ENCODE results near the gene PRXL2A.

DNA sequence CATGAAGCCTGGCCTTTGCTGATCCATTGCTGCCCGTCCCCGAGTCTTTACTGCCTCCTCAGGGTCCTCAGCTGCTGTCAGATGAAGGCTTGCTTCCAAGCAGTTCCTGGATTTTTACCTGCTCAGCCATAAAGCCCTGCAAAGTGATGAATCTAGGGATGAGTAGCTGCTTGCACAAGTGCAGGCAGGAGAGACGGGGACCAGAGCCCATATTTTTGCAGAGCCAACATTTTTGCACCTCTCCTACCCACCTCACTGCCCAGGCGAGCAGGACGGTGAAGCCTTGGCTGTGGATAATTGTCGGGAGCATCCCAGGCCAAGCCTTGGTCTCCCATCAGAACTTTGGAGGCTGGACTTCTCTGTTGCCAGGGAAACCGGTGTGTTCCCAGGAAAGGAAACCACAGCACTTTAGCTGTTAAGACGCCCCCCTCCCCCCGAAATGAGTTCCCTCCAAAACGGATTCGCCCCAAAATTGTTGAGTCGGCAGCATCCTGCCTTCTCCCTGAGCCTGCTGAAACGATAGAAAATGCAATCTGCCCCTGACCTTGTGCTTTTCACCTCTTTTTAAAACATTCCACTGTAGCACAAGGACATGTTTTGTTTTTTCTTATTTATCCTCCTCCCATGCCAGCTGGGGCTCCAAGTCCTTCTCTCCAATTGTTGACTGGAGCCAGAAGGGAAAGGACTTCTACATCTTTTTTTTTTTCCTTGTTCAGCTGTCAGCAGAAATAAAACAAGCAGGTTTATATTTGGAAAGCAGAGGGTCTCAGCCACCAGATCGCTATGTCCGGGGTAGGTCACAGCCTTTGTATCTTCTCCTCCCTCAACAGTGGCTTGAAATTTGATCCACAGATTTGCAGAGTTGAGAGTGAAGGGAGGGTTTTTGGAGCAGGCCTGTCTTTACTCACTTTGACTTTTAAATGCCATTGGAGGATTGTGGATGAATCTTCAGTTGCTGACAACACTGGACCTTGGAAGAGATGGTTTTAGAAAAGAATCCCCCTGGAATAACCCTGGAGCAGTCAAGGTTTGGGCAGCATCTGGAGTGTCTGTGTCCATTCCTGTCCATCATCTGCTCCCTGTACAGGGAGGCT lies 116.4 kb downstream of the ZMIZ1 start:
- RRBS, result no CpG with 5 or more reads among the region's 15 CpGs

GRCh38 chr10:79248817-79249336 lies 98.4 kb upstream of the PPIF start:
- RRBS, result no CpG with 5 or more reads among the region's 6 CpGs

- RRBS, result no CpG with 5 or more reads among the region's 8 CpGs
These were observed 41.1 kb upstream of the PPIF start for GRCh38 chr10:79306185-79306630.

- RRBS, result 48% methylated on average over 10 of the region's 46 CpGs
These were observed 36.6 kb upstream of the PPIF start for GRCh38 chr10:79310395-79311383.

GRCh38 chr10:79313592-79314279 lies 33.5 kb upstream of the PPIF start:
- RRBS, result 18% methylated on average over 2 of the region's 13 CpGs

DNA sequence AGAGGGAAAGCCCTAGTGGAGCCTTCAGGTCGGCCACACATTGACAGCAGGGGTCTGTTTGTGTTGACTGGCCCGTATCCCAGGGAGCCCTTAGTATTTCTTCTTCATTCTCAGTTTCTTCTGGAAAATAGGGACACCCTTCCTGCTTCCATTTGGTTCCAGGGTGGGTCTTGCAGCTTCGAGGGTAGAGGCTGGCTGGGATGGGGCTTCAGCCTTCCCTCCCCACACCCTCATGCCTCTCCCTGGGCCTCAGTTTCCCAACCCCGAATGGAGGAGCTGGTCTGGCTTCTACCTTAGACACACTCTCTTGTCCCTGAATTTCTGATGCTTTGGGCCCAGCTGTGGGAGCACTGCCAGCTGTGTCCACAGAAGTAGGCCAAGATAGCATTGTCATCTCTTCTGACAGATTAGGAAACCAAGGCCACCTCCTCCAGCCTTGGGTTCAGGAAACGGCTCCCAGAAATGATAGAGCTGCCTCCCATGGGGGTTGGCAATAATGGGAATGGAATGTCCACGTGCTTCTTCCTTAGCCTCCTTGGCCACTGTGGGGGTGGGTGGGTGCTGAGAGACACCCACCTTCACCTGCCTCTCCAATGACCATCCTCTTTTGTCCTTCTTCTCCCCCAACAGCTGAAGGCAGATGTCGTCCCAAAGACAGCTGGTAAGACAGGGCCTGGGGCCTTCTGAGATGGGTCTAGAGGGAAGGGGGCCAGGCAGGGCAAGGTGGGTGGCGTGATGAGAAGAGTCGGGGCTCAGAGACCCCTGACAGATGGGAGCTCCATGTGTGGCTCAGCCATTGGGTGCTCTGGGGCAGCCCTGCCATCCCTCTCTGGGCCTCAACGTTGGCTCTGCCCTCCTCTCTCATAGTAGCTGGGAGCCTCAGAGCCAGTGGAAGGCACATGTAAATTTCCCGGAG lies 1.4 kb downstream of the PPIF start:
- RRBS, result no CpG with 5 or more reads among the region's 11 CpGs

GRCh38 chr10:79349389-79350742 lies 2.6 kb downstream of the PPIF start:
- RRBS, result no CpG with 5 or more reads among the region's 25 CpGs

DNA sequence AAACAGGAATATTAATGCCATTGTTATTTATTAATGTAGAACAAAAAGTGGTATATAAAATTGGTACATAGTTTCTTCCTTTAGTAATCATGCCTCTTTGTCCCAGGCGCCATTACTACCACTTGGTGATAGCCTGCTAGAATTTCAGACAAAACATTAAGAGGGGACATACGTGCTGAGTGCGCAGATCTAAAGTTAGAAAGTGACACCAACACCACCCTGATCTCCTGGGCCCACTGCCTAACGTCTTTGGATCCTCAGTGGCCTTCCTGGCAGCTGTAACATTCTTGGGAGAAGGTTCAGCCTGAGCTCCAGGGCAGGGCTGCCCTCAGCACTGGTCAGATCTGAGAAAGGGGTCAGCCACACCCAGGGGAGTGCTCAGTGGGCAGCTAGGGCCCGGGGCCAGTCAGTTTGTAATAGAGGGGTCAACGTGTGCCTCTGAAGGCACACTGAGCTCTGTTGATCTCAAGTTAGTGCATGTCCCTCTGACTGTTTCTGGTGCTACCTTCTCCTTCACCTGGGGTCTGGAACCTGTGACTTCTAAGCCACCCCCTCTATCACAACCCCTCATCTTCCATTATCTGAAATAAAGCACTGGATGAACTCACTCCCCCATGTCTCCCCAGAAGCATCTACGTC lies 48.3 kb downstream of the ZCCHC24 start:
- RRBS, result no CpG with 5 or more reads among the region's 7 CpGs

DNA sequence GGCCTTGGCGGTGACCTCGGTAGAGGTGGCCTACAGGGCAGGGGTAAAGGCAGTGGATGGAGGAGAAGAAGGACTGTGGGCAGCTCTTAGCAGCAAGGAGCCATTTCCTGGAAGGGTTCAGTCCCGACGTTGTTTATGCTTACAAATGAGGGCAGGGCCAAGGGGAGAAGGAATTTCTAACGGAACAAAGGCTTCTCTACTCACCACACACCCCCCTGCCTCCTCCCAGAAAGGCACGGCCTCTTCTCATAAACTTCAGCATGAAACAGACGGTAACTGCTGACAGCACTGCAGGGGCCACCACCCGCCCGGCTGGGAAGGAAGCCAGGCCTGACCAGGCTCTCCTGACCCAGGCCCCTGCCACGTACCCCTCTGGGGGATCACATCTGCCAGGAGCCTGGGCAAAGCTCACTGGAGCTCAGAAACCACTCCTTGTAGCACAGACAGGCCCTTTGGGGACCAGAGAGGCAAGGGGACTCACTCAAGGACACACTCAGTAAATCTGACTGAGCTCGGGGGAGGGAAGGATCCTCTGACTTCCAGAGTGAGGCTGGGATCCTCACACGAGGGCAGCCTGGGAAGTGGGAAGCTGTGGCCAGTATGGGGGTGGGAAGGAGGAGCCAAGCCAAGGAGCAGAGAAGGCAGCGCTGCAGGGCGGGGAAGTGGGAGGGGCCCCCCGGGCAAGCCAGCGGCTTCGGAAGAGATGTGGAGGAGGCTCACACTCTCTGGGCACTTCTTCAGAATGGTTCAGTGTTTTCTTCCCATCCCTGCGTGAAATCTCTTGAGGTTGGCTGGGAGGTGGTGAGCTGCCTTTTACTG lies 46.1 kb downstream of the ZCCHC24 start:
- RRBS, result no CpG with 5 or more reads among the region's 18 CpGs

- RRBS, result 11% methylated on average over 3 of the region's 15 CpGs
These were observed 43.9 kb downstream of the ZCCHC24 start for GRCh38 chr10:79401486-79401985.

GRCh38 chr10:80126741-80127238 lies 5.7 kb upstream of the PLAC9 start:
- RRBS, result no CpG with 5 or more reads among the region's 5 CpGs

- RRBS, result no CpG with 5 or more reads among the region's 7 CpGs
These were observed 22.3 kb downstream of the PLAC9 start for GRCh38 chr10:80154691-80155296.

- RRBS, result no CpG with 5 or more reads among the region's 6 CpGs
These were observed 27.2 kb downstream of the PLAC9 start for GRCh38 chr10:80159559-80160304.

GRCh38 chr10:80281744-80282572 lies 7.5 kb downstream of the MAT1A start:
- RRBS, result no CpG with 5 or more reads among the region's 7 CpGs

GRCh38 chr10:80290827-80291291 lies 1.4 kb upstream of the MAT1A start:
- RRBS, result no CpG with 5 or more reads among the region's 3 CpGs

GRCh38 chr10:80291426-80291866 lies 2.0 kb upstream of the MAT1A start:
- RRBS, result no CpG with 5 or more reads among the region's 3 CpGs

DNA sequence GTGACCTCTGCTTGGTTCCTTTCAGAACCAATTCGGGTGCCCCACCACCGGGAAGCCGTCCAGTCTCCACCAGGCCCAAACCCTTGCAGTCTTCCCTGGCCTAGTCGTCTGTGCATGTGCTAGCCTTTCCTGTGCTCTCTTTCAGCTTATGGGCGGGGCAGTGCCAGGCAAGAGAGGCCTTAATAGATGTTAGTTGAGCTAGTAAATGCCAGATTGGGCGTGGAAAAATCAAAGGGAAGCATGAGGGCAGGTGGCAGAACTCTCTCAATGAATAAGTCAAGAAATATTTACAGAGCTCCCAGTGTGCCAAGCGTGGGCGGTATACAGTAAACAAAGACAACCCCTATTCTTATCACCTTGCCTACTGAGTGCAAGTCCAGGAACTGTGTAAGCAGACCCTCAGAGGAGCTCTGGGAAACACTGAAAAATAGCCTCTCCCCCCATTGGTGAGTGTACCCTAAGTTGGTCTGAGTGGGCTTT lies 1.1 kb downstream of the DYDC2 start:
- RRBS, result no CpG with 5 or more reads among the region's 8 CpGs

- RRBS, result 1% methylated on average over 32 of the region's 103 CpGs
These were observed at the start of gene PRXL2A for GRCh38 chr10:80408131-80409195. PRXL2A (plus strand) TSS chr10:80408551.

- RRBS, result no CpG with 5 or more reads among the region's 3 CpGs
These were observed 11.8 kb downstream of the TSPAN14 start for GRCh38 chr10:80465813-80466369.

Data from brain (tissue), 1 donor.